ENCODE measurements around the genes HAO1, PAK5 and ANKEF1.

- PRO-cap: no peak
- RAMPAGE, long total RNA: no peak
Observed at GRCh38 chr20:5572711-5573385, 38.0 kb downstream of the GPCPD1 start.

DNA sequence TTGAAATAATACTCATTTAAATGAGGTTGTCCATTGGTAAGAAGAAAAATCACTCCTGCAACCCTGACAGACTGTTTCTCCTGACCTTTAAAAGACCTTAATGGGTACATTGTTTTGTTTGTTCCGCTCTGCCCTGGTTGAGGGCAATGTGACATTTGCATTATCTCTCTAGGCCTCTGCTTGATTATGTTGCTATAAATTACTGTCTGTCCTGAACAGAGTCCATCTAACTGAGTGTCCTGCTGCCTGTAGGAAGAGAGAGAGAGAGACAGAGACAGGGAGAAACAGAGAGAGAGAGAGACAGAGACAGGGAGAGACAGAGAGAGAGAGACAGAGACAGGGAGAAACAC, 78.0 kb upstream of the CHGB start:
- PRO-cap: no peak
- RAMPAGE, long total RNA: no peak

- PRO-cap: no peak
- RAMPAGE, long total RNA: no peak
Observed at GRCh38 chr20:5843878-5844784, 67.2 kb upstream of the CHGB start.

GRCh38 chr20:6014195-6014792, 8.4 kb downstream of the CRLS1 start:
- PRO-cap: no peak
- RAMPAGE, long total RNA: no peak

DNA sequence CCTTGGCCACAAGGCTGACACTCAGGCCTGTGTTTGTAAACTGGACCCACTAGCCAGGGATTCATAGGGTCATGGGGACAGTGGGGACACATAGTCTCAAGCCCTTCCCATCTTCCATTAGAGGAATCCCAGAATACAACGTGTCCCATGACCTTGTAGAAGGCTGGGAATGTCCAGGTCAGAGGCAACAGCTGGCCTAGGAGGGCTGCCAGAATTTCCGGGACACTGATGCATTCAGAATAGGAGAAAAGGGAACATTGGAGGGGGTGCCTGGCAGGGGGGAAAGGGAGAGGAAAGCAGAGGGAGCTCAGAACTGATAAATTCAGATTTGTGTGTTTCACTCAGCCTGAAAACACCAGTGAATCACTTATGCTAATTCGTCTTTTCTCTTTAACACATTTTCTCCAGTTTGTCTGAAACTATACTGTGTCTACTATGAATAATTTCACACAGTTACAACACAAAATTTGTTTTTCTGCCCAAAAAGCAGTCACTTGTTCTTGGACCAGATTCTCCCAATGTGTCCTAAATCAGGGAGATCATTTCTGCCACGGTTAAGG, 35.5 kb upstream of the BMP2 start:
- PRO-cap: no peak
- RAMPAGE, long total RNA: no peak

GRCh38 chr20:6735645-6736448, 31.6 kb upstream of the BMP2 start:
- PRO-cap: no peak
- RAMPAGE, long total RNA: no peak

DNA sequence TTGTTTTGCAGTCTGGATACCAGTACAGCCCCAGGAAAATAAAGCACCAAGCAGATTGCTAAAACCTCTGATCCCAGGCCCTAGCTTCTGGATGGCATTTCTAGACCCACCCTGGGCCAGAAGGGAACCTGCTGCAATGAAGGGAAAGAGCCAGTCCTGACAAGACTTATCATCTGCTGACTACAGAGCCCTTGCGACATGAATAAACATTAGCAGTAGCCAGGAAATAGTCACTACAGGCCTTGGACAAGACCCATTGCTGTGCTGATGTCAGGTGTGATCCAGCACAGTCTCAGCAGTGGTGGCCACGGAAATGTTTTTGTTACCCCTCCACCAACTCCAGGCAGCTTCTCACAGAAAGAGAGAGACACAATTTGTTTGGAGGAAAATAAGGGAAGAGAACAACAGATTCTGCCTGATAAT, 399.3 kb downstream of the HAO1 start:
- PRO-cap: no peak
- RAMPAGE, long total RNA: no peak

- PRO-cap: no peak
- RAMPAGE, long total RNA: no peak
Observed at GRCh38 chr20:7664939-7665239, 275.4 kb downstream of the HAO1 start.

- PRO-cap: no peak
- RAMPAGE, long total RNA: no peak
Observed at GRCh38 chr20:7940101-7940804, at the start of gene HAO1. TSS of gene HAO1 (minus strand) at chr20:7940458.

DNA sequence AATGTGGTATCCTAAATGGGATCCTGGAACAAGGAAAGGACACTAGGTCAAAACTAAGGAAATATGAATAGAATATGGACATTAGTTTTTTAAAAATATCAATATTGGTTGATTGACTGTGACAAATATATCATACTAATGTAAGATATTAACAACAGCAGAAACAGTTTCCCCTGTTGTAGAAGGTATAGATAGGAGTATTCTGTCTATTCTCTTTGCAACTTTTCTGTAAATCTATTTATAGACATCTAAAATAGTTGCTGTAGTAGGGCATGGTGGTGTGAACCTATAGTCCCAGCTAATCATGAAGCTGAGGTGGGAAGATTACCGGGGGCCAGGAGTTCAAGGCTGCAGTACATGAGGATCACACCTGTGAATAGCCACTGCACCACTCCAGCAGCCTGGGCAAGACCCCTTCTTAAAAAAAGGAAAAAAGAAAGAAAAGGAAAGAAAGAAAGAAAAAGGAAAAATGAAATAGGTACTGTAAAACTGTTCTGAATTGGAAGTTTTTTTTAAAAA, 276.0 kb downstream of the PLCB1 start:
- PRO-cap: no peak
- RAMPAGE, long total RNA: no peak

GRCh38 chr20:8518575-8519268, 386.7 kb downstream of the PLCB1 start:
- PRO-cap: no peak
- RAMPAGE, long total RNA: no peak

DNA sequence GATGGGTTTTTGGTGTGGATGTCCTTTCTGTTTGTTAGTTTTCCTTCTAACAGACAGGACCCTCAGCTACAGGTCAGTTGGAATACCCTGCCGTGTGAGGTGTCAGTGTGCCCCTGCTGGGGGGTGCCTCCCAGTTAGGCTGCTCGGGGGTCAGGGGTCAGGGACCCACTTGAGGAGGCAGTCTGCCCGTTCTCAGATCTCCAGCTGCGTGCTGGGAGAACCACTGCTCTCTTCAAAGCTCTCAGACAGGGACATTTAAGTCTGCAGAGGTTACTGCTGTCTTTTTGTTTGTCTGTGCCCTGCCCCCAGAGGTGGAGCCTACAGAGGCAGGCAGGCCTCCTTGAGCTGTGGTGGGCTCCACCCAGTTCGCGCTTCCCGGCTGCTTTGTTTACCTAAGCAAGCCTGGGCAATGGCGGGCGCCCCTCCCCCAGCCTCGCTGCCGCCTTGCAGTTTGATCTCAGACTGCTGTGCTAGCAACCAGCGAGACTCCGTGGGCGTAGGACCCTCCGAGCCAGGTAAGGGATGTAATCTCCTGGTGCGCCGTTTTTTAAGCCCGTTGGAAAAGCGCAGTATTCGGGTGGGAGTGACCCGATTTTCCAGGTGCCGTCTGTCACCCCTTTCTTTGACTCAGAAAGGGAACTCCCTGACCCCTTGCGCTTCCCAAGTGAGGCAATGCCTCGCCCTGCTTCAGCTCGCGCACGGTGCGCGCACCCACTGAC, 468.4 kb downstream of the PLCB1 start:
- PRO-cap: no peak
- RAMPAGE, long total RNA: no peak

DNA sequence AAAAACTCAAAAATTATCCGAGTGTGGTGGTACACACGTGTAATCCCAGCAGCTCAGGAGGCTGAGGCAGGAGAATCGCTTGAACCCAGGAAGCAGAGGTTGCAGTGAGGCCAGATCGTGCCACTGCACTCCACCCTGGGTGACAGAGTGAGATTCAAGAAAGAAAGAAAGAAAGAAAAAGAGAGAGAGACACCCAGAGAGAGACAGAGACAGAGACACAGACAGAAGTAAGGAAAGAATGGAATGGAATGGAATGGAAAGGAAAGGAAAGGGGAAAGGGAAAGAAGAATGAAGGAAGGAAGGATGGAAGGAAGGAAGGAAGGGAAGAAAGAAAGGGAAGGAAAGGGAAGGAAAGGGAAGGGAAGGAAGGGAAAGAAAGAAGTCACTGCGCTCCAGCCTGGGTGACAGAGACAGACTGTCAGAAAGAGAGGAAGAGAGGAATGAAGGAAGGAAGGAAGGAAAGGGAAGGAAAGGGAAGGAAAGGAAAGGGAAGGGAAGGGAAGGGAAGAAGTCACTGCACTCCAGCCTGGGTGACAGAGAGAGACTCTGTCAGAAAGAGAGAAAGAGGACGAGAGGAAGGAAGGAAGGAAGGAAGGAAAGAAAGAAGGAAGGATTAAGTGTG, 221.4 kb upstream of the LAMP5 start:
- PRO-cap: no peak
- RAMPAGE, long total RNA: no peak

DNA sequence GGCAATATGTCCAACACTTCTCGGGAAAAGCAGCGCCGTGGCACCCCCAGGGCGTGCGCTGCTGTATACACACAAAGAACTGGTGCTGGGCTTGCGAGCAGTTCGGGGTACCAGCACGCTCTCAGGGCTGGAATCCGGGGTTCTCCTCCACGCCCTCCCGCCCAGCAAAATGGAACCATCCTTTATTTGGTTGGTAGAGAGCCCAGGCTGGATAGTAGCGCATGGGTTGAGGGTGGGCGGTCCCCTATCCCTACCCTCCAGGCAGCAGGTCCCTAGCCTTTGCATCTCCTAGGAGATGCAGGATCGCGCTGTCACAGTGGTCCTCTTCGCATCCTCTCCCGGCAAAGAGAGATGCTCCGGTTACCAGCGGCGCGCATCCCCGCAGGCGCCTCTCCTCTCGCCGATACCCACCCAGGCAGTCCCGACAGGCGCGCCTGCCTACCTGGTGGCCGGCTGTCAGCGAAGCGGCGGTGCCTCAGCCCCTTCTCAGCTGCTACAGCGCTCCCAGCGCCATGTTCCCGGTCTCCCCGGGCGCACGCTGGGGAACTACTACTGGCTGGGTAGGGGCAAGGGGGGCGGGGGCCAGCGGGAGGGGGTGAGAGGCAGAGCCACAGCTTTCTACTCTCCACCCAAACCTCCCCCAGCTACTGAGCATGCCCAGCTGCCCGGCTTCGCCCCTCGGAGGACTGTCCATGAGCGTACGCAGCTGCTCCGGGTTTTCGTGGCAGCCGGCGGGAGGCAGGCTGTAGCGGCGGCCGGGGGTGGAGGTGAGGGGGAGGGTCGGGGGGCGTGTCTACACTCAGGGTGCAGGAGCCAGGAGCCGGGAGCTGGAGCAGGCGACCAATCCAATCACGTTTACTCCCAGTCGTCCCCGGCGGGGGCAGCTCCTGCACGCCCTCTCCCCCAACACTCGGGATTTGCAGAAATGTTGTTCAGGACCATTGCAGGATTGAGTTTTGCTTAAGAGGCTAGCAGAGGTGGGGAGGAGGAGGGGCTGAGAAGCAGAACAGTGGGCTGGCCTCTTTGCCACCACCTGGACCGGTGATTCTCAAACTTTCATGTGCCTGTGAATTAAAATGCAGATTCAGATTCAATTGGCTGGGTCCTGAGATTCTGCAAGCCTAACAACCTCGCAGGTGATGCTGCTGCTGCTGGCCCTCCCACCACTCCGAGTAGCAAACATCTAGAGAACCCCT, at the start of gene PAK5:
Gene PAK5 (minus strand): TSS at position 757 of the 1,196 bp plus-strand sequence.
- PRO-cap: no peak
- RAMPAGE, long total RNA: no peak

DNA sequence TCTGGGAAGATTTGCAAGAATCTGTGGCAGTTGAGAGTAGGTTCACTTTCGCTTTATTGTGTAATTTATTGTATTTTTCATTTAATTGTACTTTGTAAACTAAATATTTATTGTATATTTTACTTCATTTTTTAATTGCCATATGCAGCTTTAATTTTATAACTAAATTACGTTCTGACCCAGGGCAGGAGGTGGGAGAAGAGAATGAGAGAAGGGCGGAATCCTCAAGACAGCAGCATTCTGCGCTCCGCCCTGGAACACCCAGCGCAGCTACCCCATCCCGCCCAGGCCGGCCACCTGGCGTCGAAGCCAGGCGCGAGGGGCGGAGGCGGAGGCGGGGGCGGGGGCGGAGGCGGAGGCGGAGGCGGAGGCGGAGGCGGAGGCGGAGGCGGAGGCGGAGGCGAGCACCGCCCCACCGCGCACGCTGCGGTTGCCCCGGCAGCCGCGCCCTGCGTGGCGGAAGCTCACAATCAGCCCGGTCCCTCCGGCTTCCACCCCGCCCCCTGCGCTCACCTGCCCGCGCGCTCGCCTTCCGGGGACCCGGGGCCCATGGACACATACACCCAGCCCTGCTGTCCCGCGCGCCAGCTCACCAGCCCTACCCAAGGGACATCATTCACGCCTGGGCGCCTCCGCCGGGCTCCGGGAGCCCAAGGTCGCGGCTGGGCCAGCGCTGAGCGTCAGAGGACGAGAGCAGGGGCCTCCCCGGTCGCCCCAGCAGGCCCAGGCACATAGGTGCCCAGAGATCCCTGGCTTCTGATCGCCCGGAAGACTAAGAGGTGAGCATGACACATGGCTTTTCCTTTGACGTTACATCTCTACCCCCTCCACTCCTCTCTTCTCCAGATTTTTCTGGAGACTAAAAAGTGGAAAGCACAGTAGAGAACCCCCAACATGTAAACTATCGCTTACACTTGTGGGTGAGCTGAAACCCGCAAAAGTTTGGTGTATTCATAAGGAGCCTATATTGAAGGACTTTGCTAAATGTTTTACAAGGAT, at the start of gene ANKEF1:
Gene ANKEF1 (plus strand): TSS at position 433 of the 999 bp plus-strand sequence.
- PRO-cap: no peak
- RAMPAGE, long total RNA: start-site peak on the plus strand centred at position 530 of the sequence, 28 bp wide, 25 and 25 reads in 2 replicates

GRCh38 chr20:10368688-10369072, 65.3 kb downstream of the MKKS start:
- PRO-cap: no peak
- RAMPAGE, long total RNA: no peak

DNA sequence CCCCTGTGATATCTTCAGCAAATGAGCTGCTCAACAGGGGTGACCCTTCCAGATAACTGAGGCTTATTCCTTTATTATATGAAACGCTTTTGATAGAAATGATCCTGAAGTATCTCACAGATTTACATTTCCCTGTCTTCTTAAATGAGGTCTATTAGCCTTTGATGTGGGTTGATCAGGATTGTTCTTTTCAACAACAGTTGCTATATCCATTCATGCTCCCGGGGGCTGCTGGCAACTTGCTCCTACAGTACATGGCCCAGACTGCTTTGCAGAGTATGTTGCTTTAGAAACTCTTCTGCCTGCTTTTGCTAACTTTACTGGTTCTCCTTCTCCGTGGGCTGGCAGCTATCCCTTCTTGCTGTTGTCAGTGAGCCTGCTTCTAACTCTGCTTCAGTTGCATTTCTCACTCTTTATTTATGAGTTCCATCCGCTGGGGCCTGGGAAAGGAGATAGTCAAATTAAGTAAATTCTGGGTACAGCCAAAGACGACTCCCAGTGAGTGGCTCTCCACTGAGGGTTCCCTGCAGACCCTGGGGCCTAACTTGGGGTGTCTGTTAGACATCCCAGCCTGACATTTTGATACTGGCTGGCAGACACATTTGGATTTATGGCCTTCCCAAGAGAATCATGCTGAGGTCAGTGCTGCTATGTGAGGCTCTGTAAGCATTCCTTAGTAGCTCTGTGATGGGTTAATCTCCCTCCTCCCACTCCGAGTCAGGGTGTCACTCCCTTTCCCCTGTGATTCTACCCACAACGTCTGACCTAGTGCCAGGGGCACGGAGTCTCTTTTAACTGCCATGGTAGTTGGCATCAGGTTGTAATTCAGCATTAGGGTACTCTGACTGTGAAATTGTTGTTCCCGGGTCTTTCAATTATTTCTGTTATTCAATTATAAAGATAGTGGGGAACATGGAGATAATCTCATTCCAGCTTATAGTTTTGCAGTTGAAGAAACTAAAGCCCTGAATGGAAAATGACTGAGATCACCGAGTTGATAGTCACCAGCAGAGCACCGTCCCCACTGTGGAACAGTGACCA, 73.6 kb downstream of the SLX4IP start:
- PRO-cap: no peak
- RAMPAGE, long total RNA: no peak

GRCh38 chr20:10622486-10623533, 51.0 kb downstream of the JAG1 start:
- PRO-cap: no peak
- RAMPAGE, long total RNA: no peak

DNA sequence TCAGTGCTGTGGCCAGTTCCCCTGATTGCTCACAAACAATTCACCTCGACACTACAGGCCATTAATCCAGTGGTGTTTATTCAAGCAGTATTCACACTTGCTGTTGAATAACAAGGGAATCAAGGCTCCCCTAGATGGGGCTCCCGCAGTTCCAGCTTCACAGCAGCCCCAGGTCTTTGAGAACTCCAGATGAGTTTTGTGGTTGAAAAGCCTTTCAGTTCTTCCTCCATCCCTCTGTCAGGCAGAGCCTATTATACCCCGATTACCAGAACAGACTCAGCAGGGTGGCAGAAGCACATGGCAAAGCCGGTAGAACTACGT, 36.2 kb downstream of the JAG1 start:
- PRO-cap: no peak
- RAMPAGE, long total RNA: no peak

- PRO-cap: no peak
- RAMPAGE, long total RNA: no peak
Observed at GRCh38 chr20:10711195-10711754, 37.5 kb upstream of the JAG1 start.